Measurements from ENCODE around the gene TMEM248.

- PRO-cap: no peak
Observed at GRCh38 chr7:55694417-55695136, 122.3 kb upstream of the VOPP1 start.

GRCh38 chr7:57361360-57361899 is 88.5 kb upstream of the ZNF716 start:
- PRO-cap: no peak

DNA sequence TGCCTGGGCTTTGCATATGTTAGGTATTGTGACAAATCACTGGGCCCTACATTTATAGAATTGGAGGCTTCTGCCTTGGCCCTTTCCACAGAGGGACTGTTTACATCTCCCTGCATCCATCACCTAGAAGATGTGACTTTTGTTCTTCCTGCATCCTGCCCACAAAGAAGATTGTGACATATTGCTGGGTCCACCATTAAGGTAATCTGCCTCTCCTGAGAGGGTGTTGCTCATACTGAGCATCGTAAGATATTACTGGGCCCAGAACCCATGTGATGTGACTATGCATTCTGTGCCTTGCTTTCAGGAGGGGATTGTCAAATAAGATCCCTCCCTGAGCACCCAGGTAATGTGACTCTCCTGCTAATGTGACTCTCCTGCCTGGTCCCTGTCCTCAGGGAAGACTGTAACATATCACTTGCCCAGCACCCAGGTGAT is 7.0 kb upstream of the ZNF107 start:
- PRO-cap: no peak

GRCh38 chr7:65745602-65746026 is 127.3 kb upstream of the VKORC1L1 start:
- PRO-cap: no peak

DNA sequence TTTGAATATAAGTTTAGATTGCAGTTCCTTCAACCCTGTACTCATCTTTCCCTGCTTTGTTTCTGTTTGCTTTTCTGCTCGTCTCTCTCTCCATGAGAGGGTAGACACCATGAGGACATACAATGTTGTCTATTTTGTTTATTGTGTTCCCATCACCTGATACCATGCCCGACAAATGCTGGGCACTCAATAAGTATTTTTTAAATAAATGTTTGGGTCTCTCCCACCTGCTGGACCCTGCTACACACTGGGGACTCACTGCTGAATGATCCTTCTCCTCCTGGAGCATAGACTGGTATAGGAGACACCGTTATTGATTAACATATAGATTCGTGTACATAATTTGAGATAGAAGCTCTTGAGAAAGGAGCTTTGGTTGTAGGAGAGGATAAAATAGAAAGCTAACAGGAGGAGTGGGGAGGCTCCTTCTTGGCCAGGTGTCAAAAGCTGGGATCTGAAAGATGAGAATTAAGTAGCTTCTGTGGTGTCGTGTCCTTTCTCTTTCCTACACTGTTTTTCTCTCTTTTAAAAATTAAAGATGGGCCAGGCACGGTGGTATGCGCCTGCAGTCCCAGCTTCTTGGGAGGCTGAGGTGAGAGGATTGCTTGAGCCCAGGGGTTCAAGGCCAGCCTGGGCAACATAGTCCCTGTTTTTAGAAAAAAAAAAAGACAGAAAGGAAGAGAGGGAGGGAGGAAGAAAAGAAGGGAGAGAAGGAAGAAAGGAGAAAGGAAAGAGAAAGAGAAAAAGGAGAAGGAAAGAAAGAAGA is 47.5 kb downstream of the VKORC1L1 start:
- PRO-cap: no peak

- PRO-cap: no peak
Observed at GRCh38 chr7:66043589-66044185, 31.9 kb upstream of the ASL start.

- PRO-cap: no peak
Observed at GRCh38 chr7:66142252-66142610, 27.6 kb downstream of the CRCP start.

DNA sequence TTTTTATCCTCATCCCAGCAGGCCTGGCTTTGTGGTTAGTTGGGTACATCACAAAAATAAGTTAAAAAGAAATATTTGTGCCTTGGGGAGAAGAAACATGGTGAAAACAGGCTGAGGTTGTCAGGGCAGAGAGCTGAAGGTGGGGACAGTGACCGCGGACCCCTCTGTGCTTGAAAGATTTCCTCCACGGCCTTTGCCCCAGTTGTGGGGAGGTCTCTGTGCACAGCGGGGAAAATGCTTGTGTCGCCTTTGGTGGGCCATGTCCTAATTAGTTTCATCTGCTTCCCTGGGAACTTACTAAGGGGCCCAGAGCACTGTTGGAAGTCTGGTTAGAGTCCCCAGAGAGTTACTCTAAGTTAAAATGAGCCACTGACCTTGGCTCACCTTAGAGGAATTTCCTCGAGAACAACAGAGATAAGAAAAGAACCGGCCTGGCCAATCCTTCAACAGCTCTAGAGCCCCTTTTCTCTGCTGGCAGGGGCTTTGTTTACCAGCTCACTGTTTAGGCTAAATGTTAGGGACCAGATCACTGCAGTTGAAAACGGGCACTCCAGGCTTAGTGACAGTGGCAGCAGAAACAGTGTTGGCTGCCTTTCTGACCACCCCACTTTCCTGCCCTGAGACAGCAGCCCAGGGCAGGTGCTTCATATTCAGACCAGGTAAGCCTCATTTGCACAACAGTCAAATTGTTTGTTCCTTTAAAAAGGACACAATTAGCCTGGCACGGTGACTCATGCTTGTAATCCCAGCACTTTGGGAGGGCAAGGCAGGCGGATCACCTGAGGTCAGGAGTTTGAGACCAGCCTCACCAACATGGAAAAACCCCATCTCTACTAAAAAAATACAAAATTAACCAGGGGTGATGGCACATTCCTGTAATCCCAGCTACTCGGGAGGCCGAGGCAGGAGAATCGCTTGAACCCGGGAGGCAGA is 38.1 kb downstream of the CRCP start:
- PRO-cap: no peak

GRCh38 chr7:66325050-66325409 is 119.9 kb downstream of the TPST1 start:
- PRO-cap: no peak

DNA sequence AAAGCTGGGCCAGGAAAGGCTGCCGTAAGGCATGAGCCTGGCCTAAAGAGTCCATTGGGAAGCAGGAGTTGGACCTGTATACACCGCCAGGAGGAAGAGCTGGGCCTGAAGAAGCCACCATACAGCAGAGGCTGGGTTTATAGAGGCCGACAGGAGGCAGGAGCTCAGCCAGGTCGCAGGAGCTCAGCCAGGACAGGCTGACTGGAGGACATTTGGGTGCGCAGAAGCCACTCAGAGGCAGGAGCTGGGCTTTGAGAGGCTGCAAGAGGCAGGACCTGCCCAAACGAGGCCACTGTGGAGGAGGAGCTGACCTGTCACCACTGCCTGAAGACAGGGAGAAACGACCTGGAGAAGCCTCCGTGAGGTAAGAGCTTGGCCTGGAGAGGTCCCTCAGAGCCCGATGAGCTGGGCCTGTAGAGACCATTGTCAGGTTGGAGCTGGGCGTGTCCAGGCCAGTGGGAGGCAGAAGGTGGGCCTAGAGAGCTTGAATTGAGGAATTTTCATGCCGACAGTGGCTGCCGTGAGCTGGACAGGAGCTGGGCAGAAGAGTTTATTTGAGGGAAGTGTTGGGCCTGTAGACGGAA is 173.9 kb downstream of the TPST1 start:
- PRO-cap: no peak

DNA sequence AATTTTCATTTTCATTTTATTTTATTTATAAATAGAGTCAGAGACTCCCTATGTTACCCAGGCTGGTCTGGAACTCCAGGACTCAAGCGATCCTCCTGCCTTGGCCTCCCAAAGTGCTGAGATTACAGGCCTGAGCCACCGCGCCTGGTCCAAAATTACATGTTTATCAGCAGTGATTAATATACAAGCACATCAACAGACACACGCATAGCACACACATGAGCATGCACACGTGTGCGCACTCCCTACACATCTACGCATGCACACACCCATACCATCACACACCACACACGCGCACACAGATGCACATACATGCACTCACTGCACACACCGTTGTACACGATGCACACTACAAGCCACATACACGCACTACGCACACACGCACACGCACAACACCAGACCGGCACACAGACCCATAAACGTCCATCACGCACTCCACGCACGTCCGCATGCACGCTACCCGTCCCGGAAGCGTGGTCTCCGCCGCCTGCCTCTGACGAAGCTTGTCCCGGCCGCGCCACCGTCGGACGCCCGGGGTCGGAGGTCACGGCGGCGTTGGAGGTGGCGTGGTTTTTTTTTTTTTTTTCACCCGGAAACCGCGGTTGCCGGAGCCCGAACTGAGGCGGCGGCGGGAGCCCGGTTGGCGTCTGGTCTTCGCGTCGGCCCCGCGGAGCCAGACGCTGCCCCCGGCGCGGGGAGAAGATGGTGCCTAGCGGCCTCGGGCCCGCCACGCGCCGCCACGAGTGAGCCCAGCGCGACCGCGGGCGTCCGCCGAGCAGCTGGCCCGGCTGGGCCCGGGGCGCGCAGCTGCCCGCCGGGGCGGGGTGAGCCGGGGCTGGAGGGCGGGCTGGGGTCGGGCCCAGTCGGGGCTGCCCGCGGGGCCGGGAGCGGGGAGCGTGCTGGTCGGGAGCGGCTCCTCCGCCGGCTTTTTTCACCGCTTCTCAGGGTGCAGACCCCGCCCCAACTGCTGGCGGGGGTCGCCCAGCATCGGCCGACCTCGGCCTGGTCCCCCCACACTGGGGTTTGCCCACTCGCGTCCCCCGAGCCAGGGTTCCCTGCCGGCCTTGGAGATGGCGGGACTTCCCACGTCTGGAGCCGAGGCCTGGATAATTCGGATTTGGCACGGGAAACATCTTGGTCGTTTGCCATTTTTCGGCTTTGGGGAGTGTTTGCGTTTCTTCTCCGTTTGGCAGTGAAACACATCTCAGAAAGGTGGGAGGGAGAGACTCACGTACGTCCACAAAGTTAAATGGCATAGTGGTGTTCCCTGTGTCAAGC is at the start of gene TMEM248:
TMEM248 (plus strand) TSS at position 588 of the 1,278 bp plus-strand sequence.
- PRO-cap: bidirectional peak, plus-strand start at position 615 of the sequence, minus-strand start at position 473 of the sequence

GRCh38 chr7:66970553-66970752 is 24.9 kb downstream of the SBDS start:
- PRO-cap: no peak

DNA sequence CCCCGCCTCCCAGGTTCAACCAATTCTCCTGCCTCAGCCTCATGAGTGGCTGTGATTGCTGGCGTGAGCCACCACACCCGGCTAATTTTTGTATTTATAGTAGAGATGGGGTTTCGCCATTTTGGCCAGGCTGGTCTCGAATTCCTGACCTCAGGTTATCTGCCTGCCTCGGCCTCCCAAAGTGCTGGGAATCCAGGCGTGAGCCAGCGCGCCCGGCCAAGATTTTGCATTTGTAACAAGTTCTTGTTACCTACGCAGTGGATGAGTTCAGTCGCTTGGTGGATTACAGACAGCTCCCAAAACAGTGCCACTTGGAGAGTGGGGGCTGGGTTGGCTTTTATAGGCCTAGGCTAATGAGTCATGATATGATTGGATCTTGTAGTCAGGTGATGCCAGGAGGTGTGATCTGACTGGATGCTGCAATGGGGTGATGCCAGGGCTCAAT is 20.4 kb downstream of the SBDS start:
- PRO-cap: no peak

- PRO-cap: bidirectional peak, plus-strand start at chr7:66996856, minus-strand start at chr7:66996574
Observed at GRCh38 chr7:66996127-66996685, 427 bp upstream of the TYW1 start.

DNA sequence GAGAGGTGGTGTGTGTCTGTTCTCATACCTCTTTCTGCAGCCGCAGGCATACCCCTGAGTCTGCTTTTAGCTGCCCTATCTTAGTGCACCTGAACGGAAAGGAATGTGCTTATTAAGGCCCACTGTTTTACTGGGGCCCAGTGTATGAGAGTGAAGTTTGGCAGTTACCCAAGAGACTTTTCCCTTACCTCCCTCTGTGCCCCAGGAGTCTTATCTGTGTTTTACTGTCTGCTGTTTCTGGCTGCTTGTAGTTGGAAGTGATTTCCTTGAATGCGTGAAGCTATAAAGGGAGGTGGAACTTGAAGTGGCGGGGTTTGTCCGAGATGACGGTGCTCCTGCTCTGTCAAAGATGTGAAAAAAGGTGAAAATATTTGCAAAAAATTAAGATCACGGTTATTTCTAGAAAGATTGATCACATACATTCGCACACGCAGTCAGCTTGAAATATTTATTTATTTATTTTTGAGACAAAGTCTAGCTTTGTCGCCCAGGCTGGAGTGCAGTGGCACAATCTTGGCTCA is 104.5 kb downstream of the TYW1 start:
- PRO-cap: no peak

DNA sequence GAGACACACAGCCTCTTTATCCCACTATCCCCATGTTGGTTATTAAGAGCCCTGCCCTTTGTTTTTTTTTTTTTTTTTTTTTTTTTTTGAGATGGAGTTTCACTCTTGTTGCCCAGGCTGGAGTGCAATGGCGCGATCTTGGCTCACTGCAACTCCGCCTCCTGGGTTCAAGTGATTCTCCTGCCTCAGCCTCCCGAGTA is 737.9 kb downstream of the SPDYE21 start:
- PRO-cap: unidirectional peak, minus-strand start at position 71 of the sequence

DNA sequence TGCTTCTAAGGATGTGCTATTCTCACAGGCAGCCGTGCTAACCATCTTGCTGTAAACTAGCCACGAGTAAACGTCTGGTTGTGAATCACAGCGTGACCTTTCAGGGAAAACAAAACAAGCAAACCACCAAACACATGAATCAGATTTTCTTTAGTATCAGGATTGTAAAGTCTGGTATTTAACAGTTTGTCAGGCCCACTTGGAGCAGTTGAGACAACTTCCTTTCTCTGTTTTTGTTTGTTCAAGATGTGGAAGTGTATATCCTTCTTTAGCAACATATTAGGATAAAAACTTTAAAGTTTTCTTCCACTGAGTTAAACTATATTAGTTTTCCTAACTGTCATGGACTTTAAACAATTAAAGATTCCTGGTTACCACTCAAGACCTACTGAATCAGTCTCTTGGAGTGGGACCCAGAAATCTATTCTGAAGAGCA is 32.1 kb downstream of the AUTS2 start:
- PRO-cap: no peak

DNA sequence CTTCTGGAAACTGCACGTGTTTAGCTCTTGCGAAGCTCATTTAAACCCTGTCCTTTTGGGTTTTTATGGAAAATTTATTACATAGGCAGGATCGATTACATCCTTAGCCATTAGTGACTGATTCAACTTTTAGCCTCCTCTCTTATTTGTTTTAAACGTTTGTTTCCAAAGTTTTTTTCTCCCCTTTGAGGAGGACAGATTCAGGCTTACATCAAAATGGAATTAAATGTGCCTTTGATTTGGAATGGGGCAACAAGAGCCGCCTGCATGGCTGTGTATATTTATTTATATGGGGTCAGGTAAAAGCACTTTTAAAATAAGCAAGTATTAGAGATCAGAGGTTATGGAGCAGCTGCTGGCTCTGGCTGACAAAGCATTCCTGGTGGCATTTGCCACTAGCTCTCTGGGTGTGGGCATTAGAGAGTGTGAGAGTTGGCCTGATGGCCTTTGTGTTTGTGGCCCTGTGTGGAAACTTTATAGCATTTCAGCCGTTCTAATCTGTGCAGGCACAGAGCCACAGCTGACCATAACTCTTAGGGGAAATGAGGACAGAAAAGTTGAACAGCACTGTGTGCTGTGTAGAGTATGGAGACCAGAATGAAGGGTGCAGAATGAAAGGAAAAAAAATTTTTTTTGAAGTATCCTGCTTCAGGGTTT is 118.8 kb downstream of the AUTS2 start:
- PRO-cap: no peak

DNA sequence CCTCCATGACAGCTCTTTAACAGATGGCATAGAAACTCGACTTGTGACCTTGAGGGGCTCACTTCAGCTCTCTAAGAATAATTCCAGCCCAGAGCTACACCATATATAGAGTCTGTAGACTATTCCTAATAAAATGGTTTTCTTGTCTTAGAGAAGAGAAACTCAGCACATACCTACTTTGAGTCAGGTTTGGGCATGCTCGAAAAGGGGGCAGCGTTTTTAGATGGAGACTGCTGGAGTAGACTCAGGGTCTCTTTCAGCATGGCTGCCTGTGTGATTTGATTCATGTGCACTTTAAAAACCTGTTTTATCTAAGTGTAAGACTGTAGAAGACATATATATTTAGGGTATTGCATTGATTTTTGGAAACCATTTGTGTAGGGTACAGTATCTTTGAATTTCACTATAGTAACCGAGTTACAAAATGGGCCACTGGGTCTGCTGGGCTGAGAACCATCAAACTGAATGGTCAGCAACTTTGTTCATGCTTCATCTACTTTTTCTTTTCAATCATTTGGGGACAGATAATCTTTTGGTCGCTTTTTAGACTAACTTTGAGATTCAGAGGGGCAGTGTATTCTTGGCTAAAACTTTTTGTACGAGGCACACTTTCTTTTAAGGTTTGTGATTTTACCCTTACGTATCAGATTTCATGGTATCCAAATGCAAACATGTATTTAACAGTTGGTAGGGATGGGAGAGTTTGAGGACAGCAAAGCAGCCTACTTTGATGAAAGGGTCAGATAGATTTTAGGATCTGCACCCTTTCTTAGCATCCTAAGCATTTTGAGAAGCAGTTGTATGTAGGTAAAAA is 346.1 kb downstream of the AUTS2 start:
- PRO-cap: no peak

- PRO-cap: unidirectional peak, minus-strand start at chr7:69953914
Observed at GRCh38 chr7:69953705-69954173, 355.5 kb downstream of the AUTS2 start.